Measurements from ENCODE around the genes PSMA8 and CDH2.

DNA sequence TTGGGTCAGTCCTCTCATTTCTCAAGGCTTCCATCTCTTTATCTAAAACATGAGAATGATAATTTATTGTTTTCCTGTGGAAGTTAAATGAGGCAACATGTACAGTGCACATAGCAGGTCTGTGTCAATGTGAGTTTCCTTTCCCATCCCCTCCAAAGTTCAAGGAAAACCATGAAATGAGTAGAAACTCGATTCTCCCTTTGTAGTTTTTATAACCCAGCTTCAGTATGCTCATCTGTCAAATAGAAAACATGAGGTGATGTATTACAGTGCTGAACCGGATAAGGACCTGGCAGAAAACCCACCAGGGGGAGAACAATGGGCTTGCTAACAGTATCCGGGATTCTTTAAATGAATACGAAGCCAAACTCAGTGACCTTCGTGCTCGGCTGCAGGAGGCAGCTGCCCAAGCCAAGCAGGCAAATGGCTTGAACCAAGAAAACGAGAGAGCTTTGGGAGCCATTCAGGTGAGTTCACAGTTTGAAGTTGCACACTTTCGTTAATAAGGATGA, 113.6 kb upstream of the TTC39C start:
- PRO-cap, 3 experiments: no peak in any of the 3 experiments
- RAMPAGE, long total RNA: no peak

DNA sequence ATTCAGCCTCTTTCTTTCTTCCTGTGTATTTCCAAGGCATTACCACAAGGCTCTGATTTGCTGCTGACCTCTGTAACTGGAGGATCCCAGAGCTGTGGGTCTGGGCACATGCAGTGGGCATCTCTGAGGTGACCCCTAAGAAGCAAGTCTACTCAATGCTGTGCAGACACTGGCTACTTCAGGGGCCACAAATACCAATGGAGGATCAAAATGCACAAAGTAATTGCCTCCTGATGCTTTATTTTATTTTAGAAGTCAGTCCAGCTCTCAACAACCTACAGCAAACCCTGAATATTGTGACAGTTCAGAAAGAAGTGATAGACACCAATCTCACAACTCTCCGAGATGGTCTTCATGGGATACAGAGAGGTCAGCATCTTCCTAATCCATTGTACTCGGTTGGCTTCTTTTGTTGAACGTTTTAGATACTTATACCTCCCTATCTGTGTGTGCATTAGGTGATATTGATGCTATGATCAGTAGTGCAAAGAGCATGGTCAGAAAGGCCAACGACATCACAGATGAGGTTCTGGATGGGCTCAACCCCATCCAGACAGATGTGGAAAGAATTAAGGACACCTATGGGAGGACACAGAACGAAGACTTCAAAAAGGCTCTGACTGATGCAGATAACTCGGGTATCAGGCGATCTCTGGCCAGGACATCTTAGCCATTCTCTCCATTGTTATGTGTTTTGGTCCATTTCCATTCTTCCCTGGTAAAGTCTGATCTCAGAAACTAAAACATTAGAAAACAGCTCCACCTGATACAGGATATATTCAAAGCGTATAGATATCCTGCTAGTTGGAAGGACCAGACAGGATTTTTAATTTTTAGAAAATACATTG, 107.0 kb upstream of the TTC39C start:
- PRO-cap, 3 experiments: no peak in any of the 3 experiments
- RAMPAGE, long total RNA: no peak

- PRO-cap, 3 experiments: no peak in any of the 3 experiments
- RAMPAGE, long total RNA: no peak
Measured at GRCh38 chr18:23936347-23936705, 78.2 kb upstream of the TTC39C start.

DNA sequence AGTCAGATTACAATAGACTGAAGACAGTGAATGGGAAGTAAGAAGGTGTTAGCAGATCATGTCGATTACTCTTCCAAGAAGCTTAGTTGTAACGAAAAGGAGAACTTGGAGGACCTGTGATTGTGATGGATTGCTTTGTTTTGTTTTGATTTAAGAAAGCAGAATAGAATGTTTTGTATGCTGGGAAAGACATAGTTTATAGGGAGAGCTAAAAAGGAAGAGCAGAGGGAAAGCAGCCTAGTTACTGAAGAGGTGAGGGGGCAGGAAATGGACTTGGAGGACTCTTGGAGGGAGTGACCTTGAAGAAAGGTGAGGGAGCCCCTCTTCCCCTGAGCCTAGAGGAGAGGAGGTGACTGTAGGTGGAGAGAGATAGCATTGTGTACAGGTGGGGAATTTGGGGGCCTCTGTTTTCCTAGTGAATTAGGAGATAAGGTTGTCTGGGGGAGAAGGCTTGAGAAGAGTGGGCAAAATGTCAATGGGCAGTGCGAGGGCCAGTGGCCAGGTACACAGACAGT, 49.1 kb upstream of the TTC39C start:
- PRO-cap, 3 experiments: no peak in any of the 3 experiments
- RAMPAGE, long total RNA: no peak

DNA sequence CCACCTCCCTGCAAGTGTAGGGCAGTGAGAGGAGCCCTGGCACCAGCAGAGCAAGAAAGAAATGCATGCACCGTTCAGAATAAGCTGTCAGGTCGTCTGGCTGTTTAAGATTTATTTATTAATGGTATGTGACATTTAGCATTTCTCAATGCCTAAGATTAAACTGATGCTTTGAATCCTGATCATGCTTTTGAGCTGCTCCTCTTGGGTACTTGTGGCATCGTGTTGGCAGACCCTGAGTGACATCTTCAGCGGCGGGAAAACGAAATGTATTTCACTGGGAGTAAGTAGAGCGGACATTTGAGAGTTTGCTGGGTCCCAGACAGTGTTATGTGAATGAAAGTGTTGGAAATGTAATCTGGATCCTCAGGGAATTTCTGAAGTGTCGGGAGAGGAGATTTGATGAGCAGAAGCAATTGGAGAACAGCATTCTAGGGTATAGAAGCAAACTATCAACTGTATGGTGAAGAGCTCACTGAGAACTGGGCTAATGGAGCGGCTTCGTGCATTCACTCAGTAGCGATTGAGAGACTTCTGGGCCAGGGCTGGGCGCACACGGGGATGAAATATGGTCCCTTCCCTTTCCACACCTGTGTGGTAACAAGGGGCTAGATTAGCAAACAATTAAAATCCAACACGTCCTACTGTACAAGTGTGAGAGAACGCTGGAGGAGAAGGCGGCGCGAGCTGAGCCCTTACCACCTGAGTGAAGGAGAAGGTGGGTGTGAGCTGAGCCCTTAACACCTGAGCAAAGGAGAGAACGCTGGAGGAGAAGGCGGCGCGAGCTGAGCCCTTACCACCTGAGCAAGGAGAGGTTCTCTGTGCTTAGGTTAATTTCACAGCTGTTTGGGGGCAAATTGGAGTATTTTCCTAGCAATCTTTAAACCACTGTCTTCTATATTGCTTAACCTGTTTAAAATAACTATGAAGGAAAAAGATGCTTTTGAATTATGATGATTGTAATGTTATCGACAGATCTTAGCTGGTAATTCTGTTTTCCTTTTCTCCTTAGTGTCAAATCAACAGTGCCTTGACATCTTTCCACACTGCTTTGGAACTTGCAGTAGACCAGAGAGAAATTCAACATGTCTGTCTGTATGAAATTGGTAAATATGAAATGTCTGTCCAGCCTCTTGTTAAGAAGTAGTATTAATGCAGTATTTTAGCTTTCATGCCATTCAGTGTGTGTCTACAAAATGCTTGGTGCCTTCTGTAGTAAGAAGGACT, 24.9 kb upstream of the CABYR start:
- PRO-cap, 3 experiments: no peak in any of the 3 experiments
- RAMPAGE, long total RNA: no peak

DNA sequence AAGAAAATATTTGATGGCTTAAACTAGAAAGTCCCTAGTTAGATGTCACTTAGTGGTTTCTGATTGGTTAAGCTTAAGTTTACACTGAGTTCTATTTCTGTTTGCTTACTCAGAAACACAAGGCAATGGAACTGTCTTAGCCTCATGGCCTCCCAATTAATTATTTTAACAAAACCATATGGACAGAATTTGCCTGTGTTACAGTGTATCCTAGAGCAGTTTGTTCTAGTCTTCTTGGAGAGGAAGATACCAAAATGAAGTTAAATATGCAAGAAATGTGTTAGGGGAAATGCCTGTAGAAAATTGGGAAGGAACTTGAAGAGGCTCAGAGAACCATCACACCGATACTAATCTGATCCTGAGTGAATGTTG, 4.6 kb upstream of the IMPACT start:
- PRO-cap, 3 experiments: no peak in any of the 3 experiments
- RAMPAGE, long total RNA: no peak

- PRO-cap, 3 experiments: peak in 1 of 3 experiments; most common plus-strand start chr18:25285479 (in 1); most common minus-strand start chr18:25285363 (in 1)
- RAMPAGE, long total RNA: no peak
Measured at GRCh38 chr18:25284778-25285570, 67.0 kb downstream of the ZNF521 start.

GRCh38 chr18:25350530-25351297, 1.3 kb downstream of the ZNF521 start:
- PRO-cap, 3 experiments: peak in 3 of 3 experiments; most common plus-strand start chr18:25350857 (in 3); most common minus-strand start chr18:25351068 (in 2)
- RAMPAGE, long total RNA: no peak

DNA sequence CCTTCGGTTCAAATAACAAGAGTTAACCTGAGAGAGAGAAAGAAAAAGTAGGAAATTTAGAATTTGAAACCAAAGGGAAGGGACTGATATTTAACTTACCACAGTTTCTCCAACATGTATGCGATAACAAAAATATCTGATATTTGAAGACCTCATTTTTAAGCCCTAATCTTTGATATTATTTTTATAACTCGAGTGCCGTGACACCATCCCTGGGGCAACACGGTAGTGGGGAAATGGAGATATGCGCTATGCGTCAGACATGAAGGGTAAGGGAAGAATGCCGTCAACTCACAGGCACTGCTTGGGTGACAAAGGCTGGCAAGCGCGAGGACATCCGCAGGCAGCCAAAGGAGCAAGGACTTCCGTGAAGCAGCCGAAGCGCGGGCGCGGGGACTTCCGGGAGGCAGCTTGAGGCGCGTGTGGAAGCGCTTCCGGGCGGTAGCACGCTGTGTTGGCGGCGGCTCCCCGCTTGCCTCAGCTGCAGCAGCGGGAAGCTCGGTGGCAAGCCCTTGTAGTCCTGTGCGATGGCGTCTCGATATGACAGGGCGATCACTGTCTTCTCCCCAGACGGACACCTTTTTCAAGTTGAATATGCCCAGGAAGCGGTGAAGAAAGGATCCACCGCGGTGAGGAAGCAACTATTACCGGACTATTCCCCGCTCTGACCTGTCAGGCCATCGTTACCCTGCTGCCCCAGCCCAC, at the start of gene PSMA8:
TSS of gene PSMA8 (plus strand) at position 431 of the 705 bp plus-strand sequence.
- PRO-cap, 3 experiments: no peak in any of the 3 experiments
- RAMPAGE, long total RNA: no peak

GRCh38 chr18:26550916-26551426, 2.6 kb upstream of the KCTD1 start:
- PRO-cap, 3 experiments: no peak in any of the 3 experiments
- RAMPAGE, long total RNA: no peak

- PRO-cap, 3 experiments: no peak in any of the 3 experiments
- RAMPAGE, long total RNA: no peak
Measured at GRCh38 chr18:26655262-26655644, 106.9 kb upstream of the KCTD1 start.

DNA sequence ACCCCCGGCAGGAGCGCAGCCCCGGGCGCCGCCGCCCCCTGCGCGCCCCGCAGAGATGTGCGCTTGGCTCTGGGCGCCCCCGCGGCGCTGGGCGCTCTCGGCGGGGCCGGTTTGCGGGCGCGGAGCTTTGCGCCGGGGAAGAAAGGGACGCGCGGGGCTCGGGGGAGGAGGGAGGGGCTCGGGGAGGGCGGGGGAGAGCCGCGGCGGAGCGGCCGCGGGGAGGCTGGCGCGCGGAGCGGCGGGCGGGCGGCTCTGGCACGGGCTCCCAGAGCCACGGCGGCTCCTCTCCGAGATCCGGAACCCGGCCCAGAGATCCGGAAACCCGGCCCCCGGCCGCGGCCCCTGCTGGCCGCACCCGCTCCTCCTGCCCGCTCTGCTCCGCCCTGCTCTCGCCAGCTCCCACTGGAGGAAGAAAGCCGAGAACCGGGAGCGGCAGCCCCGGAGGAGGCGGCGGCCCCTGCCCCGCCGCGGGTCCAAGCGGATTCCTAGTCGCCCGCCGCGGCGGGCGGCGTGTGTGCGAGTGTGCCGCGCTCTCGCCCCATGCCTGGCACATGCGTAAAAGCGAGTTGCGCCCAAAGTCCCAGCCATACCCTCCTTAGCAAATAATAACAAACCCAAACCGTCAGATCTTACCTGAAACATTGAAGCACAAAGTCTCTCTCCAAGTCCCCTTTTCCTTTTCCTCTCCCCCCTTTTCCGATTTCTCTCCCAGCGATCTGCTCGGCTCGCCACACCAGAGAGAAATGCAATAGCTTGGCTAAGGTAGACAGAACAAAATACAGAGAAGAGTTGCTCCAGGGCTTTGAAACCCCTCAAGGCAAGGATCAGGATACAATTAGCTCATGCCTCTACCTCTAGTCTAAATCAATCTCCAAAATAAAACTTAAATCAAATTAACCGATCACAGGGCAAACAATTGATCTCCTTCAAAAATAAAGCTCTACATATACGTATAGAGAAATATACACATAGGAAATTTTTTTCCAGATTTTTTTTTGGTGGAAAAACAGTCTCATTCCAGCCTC, 108.7 kb upstream of the KCTD1 start:
- PRO-cap, 3 experiments: peak in 3 of 3 experiments; most common plus-strand start position 235 of the sequence (in 1); most common minus-strand start position 113 of the sequence (in 1)
- RAMPAGE, long total RNA: no peak

- PRO-cap, 3 experiments: no peak in any of the 3 experiments
- RAMPAGE, long total RNA: no peak
Measured at GRCh38 chr18:26665328-26665706, 117.0 kb upstream of the KCTD1 start.

GRCh38 chr18:26697816-26698210, 149.5 kb upstream of the KCTD1 start:
- PRO-cap, 3 experiments: no peak in any of the 3 experiments
- RAMPAGE, long total RNA: no peak

GRCh38 chr18:26702023-26702472, 153.7 kb upstream of the KCTD1 start:
- PRO-cap, 3 experiments: no peak in any of the 3 experiments
- RAMPAGE, long total RNA: no peak

- PRO-cap, 3 experiments: peak in 1 of 3 experiments; most common plus-strand start chr18:26863310 (in 1)
- RAMPAGE, long total RNA: no peak
Measured at GRCh38 chr18:26862927-26863728, 2.4 kb downstream of the AQP4 start.

- PRO-cap, 3 experiments: no peak in any of the 3 experiments
- RAMPAGE, long total RNA: no peak
Measured at GRCh38 chr18:28112009-28112692, 64.8 kb downstream of the CDH2 start.

GRCh38 chr18:28176540-28177496, at the start of gene CDH2:
Gene CDH2 (minus strand): TSS chr18:28177130.
- PRO-cap, 3 experiments: peak in 3 of 3 experiments; most common plus-strand start chr18:28177295 (in 2); most common minus-strand start chr18:28177127 (in 3)
- RAMPAGE, long total RNA: no peak

- PRO-cap, 3 experiments: no peak in any of the 3 experiments
- RAMPAGE, long total RNA: no peak
Measured at GRCh38 chr18:31030800-31031331, 11.7 kb downstream of the DSC3 start.

DNA sequence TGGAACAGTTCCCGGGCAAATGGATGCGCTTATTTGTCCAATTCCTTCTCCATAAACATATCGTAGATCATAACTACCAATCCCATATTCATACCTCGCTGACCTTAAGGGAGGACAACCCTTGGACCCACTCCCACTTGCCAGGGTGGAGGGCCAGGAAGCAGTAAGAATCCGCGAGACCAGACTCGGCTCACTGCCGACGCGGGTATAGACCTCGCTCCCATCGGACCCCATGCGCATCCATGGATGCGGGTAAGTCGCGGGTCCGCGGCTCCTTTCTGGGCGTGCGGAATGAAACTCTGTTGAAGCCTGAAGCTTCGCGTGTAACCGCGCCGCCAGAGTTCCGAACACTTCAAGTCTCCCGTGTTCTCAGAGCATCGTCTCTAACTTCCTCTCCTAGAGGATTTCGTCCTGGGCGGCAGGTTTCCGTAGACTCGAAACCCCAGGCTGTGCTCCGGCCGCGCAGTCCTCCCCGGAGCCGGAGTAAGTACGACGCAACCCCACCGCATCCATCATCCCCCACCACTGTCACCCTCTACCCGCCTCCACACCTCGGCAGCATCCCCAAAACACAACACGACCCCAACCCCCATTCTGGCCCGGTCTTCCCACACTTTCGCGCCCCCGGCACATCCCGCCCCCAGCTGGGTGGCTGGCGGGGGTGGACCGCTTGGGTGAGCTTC, 1.0 kb downstream of the DSC3 start:
- PRO-cap, 3 experiments: no peak in any of the 3 experiments
- RAMPAGE, long total RNA: no peak